Hair follicular keratinocyte (primary cell): ENCODE measurements around a stretch of chr5.

GRCh38 chr5:69492927-69493147 is 247 bp downstream of the OCLN start:
- RAMPAGE, long total RNA, result no peak

DNA sequence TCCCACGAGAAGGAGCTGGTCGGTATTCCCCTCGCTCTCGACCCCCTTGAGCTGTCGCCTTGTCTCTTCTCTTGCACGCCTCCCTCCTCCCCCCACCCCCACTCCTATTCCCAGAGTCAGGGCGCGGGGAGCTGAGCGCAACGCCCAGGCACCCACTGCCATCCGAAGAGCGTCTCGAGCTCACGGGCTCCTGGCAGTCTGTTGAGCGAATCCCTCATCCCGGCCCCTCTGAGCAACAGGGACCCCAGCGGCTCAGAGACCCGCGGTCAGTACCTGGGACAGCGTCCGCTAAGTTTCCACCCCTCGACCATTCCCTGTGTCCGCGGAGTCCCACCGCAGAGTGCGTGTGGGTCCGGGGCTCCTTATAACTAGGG is 347 bp downstream of the CARTPT start:
- RAMPAGE, long total RNA, result no peak

DNA sequence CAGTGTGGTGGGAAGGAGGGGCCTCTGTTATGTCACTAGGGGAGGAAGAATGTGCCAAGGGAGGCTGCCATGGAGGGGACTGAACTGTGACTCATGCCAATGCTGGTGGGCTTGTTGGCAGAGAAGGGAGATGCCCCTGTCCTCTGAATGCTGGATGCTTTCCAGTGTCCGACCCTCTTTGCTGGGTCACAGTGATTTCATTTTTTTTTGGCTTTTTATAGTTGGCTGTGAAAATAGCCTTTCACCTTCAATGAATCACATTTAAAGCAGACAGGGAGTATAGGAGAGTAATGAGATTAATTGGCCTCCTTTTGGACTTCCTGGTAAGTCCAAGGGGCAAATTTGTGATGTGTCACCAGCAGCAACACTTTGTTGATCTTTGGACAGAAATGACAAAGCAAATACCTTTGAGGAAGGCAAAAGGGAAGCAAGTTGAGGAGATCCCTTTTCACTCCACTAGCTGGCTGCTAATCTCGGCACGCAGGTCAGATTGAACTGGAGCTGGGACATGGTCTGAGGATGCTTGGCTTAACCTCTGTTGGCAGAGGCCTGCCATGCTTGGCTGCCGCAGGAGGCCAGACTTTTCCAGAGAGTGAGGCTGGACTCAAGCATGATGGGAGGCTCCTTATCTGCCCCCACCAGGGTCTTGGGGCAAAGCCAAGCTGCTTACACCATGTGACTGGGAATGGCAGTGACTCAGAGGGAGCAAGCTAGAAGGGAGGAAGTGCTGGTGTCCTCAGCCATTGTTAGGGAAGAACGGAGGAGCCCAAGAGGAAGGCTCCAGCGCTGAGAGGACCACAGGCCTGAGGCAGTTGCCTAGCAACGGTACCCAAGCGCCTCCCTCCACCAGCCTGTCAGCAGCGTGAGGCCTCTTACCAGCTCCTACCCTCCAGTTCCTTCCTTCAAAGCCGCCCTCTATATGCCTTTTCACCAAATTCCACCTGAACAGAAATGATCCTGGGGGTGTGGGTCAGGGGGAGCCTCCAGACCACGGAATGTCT is 174.5 kb upstream of the MAP1B start:
- RAMPAGE, long total RNA, result no peak

GRCh38 chr5:72138783-72139446 is 31.6 kb downstream of the MAP1B start:
- RAMPAGE, long total RNA, result no peak

GRCh38 chr5:72509178-72509771 is 2.1 kb upstream of the ZNF366 start:
- RAMPAGE, long total RNA, result no peak

- RAMPAGE, long total RNA, result no peak
Observed at GRCh38 chr5:72637068-72637516, 129.9 kb upstream of the ZNF366 start.

GRCh38 chr5:72815488-72815858 is 988 bp upstream of the TNPO1 start:
- RAMPAGE, long total RNA, result no peak

GRCh38 chr5:73093811-73094419 is 26.5 kb upstream of the TMEM171 start:
- RAMPAGE, long total RNA, result no peak

DNA sequence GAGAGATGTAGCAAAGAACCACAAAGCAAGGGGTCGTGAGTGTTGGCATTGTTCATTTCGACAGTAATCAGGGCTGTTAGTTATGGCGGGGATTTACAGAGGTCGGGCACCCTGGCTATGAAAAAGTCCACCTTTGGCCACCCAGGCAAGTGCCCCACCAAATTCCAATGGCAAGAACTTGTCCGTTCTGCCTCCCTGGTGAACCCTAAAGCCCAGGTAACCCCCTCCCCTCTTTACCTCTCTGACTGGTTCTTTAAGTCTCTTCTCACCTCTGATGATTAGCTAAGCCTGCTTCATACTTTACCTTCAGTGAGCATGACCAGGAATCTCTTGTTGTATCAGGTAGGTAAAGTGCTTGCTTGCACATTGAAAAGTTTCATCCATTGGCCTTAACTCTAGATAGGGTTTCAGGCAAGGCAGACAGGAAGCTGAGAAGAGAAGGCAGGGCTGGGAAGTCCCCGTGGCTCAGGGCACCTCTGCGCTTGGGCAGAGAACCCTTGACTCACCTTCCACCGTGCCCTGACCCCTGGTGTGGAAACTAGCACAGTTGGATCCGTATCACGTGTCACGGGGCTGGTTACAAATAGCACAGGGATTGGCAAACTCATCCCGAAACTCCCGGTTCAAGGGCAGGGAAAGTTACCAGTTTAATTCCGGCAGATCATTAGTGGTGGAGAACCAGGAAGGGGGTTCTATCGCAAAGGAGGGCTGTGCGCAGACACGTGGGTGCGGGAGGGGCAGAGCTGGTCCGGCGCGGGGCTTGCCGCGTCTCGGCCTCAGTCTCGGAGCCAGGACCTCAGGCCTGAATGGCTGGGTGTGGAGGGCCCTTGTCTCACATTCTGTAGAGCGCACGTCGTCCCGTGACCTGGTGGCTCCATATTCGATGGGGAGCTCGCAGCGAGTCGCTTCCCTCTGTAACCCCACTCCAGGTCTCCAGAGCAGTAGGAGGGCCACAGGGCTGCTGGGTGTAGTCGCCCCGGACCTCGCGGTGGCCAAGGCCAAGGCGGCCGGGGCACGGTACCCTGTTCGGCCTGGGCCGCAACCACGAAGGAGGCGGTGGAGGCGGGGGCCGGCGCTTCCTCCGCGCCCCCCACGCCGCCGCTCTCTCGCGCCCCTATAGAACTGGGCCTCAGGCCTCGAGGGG is 914 bp upstream of the TMEM171 start:
- RAMPAGE, long total RNA, result no peak

DNA sequence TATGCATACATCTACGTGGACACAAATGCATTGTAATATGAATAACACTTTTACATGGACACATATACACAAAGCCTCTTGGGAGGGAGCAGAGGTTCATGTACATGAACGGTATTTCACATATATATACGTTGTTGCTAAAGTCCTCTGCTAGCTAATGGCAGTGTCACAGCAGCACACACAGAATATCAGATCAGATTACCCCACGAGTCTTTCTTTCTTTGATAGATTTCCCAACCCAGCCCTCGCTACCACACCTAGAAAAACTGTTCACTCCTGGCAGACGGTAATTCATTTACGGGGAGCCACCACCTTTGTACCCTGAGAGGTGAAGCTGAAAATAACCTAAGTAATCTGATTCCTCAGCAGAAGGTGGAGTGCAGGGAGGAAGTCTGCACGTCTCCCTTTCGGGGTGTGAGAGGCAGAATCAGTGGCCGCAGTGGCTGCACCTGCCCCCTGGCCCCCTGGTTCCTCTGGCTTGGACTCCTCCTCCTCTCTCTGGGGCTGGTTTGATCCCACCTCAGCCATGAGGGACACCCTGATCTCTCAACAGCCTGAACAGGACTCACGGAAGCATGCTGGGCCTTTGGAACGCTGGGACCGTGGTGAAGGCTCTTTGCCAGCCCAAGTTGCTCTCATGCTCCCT is 10.4 kb downstream of the TMEM174 start:
- RAMPAGE, long total RNA, result no peak

- RAMPAGE, long total RNA, result no peak
Observed at GRCh38 chr5:73446431-73447074, 2.0 kb downstream of the FOXD1 start.

DNA sequence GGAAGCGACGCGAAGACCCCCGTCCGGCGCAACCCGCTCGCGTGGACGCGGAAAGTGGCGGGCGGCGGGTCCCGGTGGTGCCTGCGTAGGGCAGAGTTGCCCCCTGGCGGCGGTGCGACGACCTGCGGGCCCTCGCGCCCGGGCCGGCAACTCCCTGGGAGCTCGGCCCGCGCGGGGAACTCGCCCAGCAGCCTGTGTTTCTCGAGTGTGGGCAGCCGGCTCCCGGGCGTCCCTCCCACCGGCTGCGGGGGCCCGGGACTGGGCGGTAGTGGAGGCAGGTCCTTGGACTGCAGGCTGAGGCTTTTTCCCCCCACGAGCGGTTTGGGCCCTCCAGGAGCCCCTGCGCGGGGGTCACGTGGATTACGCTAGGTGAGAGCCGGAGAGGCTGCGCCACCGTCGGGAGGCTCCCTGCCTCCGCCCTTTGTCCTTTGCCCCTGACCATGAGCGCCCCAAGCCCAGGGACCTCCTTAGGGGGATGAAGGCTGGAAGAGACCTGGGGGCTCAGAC is 2.8 kb upstream of the FOXD1 start:
- RAMPAGE, long total RNA, result no peak

DNA sequence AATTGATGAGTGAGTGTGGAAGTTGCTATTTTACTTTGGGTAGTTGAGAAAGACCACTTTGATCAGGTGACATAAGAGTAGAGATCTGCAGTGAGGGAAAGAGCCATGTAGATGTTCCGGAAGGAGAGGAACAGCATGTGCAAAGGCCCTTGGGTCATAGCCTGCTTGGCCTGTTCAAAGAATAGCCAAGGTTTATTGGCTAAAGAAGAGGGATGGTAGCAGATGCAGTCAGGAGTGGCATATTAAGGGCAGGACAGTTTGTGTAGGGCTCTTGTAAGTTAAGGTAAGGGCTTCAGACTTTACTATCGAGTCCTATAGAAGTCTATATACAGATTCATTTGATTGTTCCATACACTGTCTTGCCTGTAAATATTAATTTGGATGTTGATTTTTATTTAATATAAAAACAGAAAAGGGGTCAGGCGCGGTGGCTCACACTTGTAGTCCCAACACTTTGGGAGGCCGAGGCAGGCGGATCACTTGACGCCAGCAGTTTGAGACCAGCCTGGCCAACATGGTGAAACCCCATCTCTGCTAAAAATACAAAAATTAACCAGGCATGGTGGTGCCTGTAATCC is 3.3 kb downstream of the BTF3 start:
- RAMPAGE, long total RNA, result no peak

- RAMPAGE, long total RNA, result no peak
Observed at GRCh38 chr5:73508491-73508923, 10.3 kb downstream of the BTF3 start.

DNA sequence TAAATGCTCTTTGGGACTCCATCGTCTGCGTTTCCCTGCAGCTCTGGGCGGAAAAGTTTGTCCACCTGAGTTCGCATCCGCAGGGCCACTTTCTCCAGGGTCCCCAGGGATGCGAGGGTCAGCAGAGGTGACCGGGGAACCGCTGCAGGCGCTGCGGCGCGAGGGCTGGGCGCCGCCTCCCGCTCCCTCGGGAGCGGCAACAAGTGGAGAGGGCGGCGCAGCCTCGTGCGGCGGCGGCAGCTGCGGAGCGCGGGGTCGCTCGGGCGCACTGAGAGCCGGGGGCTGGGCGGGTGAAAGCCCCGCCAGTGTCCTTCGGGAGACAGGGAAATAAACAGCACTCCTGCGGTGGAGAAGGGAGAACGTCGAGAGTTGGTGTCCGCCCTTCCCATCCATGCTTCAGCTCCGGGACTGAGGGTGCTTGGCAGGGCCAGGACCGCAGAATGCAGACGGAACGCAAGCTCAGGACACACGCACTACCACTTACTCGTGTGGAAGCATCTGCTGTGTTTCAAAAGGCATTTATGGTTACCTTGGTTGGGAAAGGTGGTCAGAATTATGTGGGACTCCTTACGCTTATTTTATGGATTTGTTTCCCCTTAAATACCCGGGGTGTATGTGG is 437 bp downstream of the ARHGEF28 start:
- RAMPAGE, long total RNA, result no peak

- RAMPAGE, long total RNA, result no peak
Observed at GRCh38 chr5:73931105-73931269, 305.0 kb downstream of the ARHGEF28 start.

DNA sequence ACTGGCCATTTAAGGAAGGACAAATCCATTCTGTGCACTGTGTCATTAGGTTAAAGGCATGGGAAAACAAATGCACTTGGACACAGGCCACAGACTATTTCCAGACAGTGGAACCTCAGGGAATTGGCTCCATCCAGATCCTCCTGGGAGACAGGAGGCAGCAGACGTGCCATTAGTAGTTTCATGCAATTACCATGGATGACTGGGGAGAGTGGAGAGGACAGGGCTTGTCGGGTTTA is 454.9 kb downstream of the ENC1 start:
- RAMPAGE, long total RNA, result no peak

DNA sequence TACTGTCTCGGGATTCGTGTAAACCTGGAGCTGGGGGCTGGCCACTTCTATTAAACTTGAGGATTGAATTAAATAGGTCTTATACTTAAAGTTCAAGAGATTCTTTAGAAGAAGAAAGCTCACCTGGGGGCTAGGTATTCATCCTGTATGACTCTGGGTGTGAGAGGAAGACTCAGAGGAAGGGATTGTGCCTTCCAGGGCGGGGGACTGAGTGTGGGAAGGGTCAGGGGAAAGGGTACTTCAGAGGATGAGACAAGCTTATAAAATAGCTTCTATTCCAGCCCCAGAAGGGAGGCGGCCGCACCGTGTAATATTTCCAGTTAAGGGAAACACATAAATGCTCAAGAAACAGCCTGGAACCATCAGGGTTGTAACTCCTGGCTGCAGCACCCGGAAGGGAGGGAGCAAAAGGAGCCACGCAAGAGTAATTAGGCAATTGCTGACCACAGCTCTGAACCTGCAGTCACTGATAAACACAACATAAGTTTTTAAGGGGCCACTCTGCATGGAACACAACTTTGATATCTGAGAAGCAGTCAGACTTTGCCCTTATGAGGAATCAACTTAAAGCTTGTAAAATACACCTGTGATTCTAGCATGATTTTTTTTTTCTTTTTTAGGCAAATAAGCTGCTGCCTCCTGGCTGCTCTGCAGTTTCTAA is 382.9 kb downstream of the ENC1 start:
- RAMPAGE, long total RNA, result no peak

DNA sequence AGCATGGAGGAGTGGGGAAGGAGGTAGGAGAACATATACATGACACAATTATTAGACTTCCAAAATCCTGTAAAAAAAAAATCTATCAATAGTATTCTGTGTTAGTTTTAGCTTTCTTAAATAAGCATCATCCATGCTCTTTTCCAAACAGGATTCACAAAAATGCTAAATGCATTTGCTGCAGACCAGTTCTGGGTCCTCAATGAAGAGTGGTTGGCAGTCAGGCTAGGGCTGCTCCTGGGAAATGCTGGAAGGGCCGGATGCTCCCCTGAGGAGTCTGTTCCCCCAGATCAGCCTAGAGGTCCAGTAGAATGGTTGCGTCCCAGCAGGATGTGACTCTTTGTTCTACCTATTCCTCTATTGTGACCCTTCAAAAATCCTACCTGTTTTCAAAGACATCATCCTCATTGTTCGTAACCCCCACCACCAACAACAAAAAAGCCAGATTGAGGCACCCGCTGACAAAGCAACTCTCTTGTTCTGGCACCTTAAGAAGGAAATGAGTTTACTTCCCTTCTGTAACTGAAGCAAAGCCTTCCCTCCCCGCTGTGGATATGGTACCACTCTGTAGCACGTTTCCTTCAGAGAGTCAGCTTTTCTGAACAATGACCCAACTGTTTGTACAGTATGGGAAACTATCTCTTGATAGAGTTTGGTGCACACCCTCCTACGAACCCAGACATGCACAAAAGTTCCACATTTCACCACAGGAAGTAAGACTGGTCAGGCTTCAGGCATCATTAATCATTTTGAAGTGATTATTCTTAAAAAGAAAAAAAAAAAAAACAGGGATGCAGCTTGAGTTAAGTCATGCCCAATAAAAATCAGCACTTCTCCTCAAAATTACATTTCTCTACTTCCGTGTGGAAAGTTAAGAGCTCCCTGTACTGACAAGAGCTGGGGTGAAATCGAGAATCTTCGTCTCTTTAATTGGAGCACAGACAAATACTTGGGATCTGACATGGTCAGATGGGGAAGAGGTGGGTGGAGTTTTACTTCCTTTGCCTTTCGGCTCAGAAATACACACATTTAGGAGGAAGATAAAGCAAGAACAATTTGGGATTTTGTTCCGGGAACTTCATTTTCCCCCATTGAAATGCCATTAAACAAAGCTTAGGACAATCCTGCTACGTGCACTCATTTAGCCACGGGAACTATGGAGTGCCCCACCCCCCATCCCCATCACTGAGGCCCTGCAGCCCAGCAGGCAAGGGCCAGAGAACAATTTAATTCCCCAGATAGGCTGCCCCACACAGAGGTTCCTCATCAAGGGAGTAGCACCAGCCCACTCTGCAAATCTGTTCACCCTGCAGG is 207.0 kb downstream of the ENC1 start:
- RAMPAGE, long total RNA, result no peak

- RAMPAGE, long total RNA, result no peak
Observed at GRCh38 chr5:74616337-74616909, 24.1 kb downstream of the ENC1 start.